A375 (cell line): Measurements from ENCODE around the gene PREX1.

DNA sequence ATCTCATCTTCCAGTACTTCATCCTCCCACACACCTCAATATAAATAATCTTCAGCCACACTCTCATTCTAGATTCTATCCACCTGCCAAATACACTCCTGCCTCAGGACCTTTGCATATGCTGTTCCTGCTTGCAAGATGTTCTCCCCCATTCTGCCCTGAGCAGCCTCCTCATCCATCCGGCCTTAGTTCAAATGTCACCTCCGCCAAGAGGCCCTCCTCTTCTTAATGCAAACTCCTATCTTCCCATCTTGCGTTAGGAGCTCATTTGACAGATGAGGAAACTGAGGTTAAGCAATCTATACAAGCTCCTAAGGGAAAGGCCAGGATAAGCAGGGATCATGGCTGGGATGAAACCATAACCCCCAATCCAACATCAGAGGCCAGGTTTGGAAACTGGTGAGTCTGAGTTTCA is 77.3 kb downstream of the PREX1 start:
- RAMPAGE, long total RNA, result no peak

- RAMPAGE, long total RNA, result no peak
Observed at GRCh38 chr20:48750915-48751901, 76.6 kb downstream of the PREX1 start.

DNA sequence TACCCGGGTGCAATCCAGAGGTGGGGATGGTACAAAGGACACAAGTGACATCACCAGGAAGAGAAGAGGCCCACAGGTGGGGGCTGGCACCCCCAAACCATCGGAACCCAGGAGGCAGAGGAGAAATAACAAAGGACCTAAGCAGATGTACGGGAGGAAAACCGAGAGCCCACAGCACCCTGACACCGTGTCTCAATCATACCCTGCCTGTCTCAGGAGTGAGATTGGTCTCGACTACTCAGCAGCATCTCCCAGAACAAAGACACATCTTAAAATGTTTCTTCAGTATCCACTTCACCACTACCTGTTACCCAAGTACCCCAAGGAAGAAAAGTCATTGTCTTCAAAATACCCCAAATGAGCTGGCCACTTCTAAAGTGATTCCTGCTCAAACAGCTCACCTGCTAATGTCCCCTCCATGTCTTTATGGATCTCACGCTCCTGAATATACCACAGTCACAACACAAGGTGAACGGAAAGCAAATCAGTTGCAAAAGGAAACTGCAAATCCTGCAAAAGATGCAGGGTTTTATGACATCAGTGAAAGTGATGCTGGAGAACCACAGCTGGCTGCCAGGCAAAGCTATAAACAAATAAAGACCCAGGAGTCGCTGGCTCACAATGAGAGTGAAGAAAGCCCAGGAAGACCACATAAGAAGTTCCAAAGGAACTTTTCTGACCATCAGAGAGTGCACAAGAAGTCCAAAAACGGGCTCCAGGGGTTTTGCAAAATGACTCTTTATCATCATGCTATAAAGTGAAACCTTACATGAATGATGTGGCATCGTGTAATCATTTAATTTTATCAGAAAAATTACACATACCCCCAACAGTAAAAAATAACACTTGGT is 44.1 kb downstream of the PREX1 start:
- RAMPAGE, long total RNA, result no peak

DNA sequence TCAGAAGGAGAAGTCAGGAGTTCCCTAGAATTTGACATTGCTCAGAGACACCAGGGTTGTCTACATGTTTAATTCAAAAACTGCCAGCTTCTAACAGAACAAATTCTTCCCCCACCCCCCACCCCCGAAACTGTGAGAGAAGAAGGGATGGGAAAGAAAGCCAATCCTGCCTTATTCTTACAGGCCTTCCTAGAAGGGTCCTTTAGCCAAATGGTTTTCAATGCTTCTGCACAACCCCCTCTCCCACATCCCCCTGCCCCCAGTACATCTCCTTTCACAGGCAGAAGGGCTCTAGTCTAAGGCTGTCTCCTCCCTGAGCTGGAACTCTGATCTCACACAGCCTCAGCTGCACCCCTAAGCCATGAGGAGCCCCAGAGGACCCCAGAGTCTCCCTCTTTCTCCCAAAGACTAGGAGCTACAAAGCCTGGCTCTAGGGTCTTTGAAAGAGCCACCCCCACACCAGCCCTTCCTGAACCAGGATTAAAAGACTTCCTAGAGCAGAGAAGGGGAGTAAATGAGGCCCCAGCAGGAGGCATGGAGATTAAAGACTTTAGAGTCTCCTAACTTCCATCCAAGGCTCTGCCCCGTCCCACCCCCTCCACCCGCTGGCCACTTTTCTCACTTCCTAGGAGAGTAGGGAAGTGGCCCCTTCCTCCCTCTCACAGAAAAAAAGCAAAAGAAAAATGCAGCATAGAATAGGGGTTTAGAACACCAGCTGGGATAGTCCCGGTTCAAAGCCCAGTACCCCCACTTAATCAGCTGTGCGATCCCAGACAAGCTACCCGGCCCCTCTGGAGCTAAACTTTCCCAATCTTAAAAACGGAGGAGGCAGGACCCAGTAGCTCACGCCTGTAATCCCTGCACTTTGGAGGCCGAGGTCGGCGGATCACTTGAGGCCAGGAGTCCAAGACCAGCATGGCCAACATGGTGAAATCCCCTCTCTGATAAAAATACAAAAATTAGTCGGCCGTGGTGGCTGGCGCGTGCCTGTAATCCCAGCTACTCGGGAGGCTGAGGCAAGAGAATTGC is 1.7 kb downstream of the PREX1 start:
- RAMPAGE, long total RNA, result no peak

GRCh38 chr20:48827762-48828875 is at the start of gene PREX1:
PREX1 (minus strand) TSS chr20:48827999.
- RAMPAGE, long total RNA, result no peak

DNA sequence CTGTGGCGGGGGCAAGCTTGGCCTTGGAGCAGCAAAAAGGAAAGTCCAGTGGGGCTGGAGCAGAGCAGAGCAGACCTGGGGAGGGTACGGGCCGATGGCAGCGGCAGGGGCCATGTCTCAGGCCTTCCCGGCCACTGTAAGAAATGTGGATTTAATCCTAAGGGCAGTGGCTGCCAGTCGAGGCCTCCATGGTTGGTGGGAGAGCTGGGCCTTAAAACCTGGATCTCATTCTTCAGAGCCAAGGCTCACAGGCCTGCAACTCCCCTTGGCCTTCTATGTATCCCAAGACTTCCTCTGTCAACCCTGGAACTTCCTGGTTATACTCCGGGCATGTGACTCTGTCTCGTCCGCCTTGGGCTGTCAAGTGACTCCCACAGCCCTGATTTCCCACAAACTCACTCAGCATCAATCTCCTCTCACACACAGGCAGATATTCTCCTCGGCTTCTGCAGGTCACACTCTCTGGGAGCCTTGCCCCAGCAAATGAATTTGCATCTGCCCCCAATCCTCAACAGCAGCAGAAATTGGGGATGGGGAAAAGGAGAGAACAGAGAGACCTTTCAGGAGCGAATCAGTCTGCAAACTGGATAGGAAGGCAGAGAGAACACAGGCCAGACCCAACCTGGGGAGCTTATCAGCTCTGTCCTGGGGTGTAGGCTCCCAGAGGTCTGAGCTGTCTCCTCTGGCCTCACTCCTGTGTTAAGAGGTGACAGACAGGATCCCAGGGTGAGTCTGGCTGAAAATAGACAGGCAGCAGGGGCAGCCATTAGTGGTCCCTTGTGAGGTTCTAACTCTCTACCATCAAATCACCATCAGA is 30.4 kb upstream of the PREX1 start:
- RAMPAGE, long total RNA, result no peak

GRCh38 chr20:48897356-48897688 is 24.2 kb upstream of the ARFGEF2 start:
- RAMPAGE, long total RNA, result no peak

- RAMPAGE, long total RNA, result no peak
Observed at GRCh38 chr20:48911171-48911523, 10.4 kb upstream of the ARFGEF2 start.

DNA sequence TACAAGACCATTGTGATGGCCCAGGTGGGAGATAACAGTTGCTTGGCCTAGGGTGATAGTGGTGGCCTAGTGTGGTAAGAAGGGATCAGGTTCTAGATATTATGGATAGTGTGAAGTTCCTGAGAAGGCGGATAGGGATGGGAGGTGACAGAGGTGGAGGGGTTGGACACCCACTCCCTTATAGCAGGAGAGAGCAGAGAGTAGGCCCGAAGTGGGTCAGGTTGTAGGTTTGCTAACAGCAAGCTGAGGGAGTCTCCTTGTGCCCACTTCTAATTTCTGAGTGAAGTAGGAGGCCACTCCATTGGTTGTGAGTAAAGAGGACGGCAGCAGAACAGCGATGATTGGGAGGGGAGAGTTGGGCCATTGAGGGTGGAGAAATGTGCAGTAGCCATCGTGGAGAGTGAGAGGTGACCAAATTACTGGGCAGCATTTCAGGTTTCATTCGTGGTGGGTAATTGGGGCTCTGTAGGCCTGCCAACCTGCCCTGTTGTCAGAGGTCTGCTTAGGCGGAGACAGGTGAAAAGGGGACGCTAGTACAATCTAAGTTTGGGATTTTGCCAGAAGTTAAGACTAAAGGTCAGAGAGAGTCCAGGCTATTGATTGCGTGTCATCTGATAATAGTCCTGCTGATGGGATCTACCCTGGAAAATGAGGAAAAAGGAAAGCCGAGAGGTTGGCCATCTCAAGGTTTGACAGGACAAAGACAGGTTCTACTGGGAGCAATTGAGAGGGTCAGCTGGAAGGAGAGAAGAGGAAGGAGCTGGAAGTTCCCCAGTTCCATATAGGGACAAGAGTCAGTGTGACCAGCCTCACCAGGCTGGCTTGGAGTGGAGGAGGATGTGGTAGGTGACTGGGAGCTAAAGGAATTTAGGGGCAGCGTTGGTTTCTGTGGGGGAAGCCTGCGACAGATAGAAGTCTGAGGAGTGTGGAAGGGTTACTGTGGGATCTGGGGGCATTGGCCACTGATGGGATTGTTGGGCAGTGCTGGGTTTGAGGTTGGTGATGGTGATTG is 10.8 kb downstream of the ARFGEF2 start:
- RAMPAGE, long total RNA, result no peak

- RAMPAGE, long total RNA, result no peak
Observed at GRCh38 chr20:48933009-48933639, 11.6 kb downstream of the ARFGEF2 start.

- RAMPAGE, long total RNA, result no peak
Observed at GRCh38 chr20:48945864-48946433, 24.4 kb downstream of the ARFGEF2 start.

GRCh38 chr20:49256922-49257149 is 21.0 kb downstream of the ZNFX1 start:
- RAMPAGE, long total RNA, result no peak

- RAMPAGE, long total RNA, result no peak
Observed at GRCh38 chr20:49284143-49284381, 6.2 kb upstream of the ZNFX1 start.

GRCh38 chr20:49287053-49288007 is 9.5 kb upstream of the ZNFX1 start:
- RAMPAGE, long total RNA, result no peak

GRCh38 chr20:49344864-49345392 is 67.1 kb upstream of the ZNFX1 start:
- RAMPAGE, long total RNA, result no peak

GRCh38 chr20:49349757-49350122 is 71.9 kb upstream of the ZNFX1 start:
- RAMPAGE, long total RNA, result no peak

DNA sequence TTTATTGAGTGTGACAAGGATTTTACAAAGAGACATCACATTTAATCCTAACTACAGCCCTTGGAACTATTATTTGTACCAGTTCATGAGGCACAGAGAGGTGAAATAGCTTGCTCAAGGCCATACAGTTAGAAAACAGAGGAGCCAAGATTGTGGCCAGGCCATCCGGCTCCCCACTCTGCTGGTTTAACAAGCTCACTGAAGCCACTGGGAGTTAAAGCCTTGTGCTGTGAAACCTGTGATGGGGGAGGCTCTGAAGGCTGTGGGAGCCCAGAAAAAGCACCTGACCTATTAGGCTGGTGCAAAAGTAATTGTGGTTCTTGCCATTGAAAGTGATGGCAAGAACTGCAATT is 74.9 kb upstream of the ZNFX1 start:
- RAMPAGE, long total RNA, result no peak

DNA sequence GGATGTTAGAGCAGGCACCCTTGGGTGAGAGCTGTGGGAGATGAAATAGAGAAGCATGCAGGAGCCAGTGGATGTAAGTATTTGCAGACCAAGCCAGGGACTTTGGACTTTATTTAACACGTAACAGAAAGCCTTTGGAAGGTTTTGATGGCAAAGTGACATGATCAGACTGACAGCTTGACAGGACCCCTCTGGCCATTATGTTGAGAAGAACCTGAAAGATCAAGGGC is 82.5 kb upstream of the ZNFX1 start:
- RAMPAGE, long total RNA, result no peak

DNA sequence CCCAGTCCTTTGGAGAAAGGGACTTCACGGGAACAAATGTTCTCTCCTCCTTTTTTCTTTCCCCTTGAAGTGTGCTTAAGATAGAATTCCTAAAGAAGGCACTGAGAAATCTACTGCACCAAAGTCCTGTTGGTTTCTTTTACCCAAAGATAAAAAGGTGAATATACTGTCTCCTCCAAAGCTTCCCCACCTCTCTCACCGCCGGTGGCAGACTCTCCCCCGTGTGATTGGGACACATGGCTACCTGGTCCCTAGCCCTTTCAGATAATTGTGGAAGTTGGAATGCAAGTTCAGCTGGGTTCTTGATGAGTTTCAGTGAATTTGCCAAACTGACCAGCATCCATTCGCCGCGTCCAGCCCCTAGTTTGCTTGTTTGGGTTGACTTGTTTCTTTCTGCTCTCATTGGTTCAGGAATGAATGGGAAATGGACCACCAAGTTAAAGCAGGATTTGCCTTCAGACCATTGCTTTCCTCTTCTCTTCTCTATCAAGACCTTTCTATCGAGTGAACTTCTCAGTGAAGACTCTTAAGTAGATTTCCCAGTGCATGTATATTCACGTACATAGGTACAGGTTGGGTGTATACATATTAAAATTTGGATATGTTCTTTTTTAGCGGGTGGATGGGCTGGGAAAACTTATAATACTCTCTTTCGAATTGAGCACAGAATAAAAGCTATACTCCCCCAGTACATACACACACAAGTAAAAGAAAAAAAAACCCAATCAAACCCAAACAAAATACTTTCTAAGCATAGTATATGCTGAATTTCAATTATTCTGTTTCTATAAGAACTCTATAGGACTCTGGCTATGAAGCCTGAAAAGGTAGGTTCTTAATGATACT is 91.7 kb upstream of the ZNFX1 start:
- RAMPAGE, long total RNA, result no peak

DNA sequence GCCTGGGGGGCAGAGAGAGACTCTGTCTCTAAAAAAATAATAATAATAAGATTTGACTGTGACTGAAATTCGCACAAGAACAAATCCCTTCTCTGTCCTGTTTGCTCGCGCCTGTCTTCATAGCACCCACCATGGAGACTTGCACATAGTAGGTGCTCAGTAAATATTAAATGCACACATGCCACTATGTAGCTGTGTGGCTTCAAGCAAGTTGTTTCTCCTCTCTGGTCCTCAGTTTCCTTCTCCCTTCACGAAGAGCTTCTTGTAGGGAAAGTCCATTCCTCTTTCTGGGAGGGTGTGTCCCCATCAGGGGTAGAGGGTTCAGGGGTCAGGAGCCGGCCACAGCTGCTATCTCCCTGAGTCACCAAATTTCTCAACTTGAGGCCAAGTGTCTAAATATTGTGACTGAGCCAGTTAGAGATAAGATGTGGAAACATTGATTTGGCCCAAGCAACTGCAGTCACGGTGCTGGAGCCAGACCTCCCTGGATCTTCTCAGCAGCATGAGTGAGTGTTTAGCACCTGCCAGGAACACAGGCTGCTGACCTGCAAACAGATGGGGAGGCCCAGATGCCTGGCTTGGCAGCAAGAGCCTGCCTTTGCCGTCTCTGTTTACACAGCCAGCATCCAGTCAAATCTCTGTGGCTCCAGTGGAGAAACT is 15.5 kb upstream of the PTGIS start:
- RAMPAGE, long total RNA, result no peak